Panc1 (cell line): ENCODE data around the genes EPHA3 and CRYBG3.

DNA sequence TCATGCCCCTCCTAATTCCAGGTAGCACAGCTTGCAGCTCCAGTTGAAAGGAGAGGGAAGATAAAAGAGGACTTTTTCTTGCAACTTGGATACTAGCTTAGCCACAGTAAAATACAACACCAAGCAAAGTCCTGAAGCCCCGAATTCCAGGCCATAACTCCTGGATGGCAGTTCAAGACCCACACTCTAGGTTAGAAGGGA, 332.7 kb upstream of the EPHA3 start:
- RRBS, 2 experiments: no CpG with 5 or more reads among the region's 1 CpG

DNA sequence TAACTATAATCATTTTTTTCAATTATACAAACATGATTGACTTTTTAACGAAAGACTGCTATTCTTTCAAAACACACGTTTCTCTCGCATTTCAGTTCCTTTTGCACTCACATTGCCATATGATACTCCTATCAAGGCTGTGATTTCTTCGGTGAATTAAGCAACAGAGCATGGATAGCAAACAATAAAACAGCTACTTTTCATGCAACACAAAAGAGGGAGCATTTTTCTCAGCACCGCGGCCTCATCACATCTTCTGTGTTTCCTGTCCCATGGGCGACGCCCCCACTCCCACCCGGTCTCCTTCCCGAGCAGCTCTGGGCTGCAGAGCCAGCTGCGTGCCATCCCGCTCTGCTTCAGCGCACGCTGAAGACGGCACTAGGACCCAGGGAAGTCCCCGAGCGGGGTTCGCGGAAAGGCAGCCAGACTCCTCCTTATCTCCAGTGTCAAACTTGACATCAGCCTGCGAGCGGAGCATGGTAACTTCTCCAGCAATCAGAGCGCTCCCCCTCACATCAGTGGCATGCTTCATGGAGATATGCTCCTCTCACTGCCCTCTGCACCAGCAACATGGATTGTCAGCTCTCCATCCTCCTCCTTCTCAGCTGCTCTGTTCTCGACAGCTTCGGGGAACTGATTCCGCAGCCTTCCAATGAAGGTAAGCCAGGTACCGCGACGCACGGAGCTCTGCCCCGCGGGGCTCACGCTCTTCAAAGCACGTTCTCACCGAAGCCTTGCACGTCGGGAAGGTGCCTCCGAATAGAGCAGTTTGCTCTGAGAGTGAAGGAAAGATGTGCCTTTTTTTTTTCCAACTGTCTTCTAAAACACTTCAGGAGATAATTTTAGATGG, at the start of gene EPHA3:
EPHA3 (plus strand) TSS at position 443 of the 850 bp plus-strand sequence.
- RRBS, 2 experiments: no CpG with 5 or more reads among the region's 37 CpGs

DNA sequence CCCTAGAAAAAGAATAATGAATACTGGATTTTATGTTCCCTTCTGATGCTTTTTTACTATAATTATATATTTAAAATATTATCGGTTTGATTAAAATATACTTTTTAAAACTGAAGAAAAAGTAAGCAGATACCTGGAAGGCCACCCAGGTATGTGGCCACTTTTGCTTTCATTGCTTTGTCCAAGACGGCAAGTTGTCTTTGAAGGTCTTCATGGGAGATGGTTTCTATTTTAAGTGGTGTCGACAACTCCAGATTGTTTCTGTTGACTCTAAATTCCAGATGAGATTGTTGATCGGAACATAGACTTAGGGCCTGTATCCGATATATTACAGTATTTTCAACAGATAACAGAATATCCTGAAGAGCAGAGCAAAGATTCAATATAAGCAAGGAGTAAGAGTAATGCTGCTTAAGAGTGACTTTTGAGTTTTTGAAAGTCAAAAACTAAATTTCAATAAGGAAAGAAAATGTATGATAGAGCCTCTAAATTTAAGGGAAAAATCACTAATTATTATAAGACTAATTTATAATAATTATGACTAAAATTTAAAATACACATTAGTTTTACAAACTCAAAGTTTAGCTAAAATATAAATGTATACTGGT, 96.8 kb downstream of the PROS1 start:
- RRBS, 2 experiments: no CpG with 5 or more reads among the region's 5 CpGs

GRCh38 chr3:94064404-94064711, 1.5 kb downstream of the NSUN3 start:
- RRBS, 2 experiments: no CpG with 5 or more reads among the region's 3 CpGs

- RRBS, 2 experiments: no CpG with 5 or more reads among the region's 1 CpG
Measured at GRCh38 chr3:94881131-94881385, 818.2 kb downstream of the NSUN3 start.

DNA sequence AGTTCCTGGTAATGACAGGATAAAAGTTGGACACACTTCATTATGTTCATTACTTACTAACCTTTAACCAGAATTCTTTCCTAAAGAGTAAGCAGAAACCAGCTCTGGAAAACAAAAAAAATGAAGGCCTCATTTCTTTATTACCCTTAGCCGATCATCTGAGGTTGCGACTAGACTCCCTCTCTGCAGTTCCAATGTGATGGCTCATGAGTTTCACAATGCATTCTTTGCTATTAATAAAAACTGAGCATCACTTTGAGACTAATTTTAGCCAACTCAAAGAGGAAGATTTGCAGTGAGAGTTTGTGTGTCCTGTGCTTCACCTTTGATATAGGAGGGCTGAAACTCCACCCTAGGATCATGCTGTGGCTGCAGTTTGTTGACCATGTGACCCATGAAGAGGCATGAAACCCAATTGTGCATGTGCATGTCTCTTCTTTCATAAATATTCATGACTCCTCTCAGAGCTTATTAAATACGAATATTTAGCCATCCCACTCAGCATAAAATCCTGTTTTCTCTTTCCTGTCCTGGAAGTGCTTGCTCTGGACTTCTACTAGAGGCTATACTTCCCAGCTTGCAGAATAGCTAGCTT, 1072.2 kb downstream of the NSUN3 start:
- RRBS, 2 experiments: no CpG with 5 or more reads among the region's 3 CpGs

- RRBS, 2 experiments: 13 to 20% methylated on average over 2 of the region's 7 CpGs
Measured at GRCh38 chr3:97548085-97548508, 216.5 kb upstream of the ARL6 start.

GRCh38 chr3:97821729-97822930, at the start of gene CRYBG3:
Gene CRYBG3 (plus strand): TSS chr3:97822011.
- RRBS, 2 experiments: 1 to 6% methylated on average over 43 to 44 of the region's 107 CpGs

GRCh38 chr3:97875738-97876621, 54.2 kb downstream of the CRYBG3 start:
- RRBS, 2 experiments: no CpG with 5 or more reads among the region's 9 CpGs

GRCh38 chr3:97886283-97886631, 64.4 kb downstream of the CRYBG3 start:
- RRBS, 2 experiments: no CpG with 5 or more reads among the region's 1 CpG

- RRBS, 2 experiments: no CpG with 5 or more reads among the region's 4 CpGs
Measured at GRCh38 chr3:97932331-97932784, 39.9 kb downstream of the RIOX2 start.

GRCh38 chr3:98731899-98733013, 30.9 kb upstream of the ST3GAL6 start:
- RRBS, 2 experiments: 1 to 5% methylated on average over 37 to 40 of the region's 85 CpGs

DNA sequence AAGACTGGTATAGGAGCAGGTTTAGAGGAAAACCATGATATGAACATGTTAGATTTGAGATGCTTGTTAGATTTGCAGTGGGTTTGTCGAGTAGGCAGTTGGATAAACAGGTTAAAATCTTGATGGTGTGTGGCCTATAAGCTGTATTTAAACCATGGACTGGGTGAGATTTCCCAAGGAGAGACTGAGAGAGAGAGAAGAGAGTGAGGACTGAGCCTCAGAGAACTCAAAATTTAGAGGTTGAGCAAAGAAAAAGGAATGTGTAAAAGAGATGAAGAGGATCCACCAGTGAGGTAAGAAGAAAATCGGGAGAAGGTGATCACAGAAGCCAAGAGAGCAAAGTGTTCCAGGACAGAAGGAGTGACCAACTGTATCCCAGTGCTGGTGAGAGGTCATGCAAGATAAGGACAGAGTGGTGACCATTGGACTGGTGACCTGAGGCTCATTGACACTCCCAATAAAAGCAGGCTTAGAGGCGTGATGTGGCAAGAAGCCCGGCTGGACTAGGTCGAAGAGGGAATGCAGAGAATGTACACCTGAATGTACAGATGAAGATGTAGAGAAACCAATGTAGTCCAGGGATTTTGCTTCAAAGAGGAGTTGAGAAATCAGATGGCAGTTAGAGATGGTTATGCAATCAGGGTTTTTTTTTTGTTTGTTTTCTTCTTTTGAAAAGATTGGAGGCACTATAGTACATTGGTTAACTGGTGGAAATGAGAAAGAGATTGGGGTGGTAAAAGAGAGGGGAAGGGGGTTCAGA, 23.1 kb downstream of the ST3GAL6 start:
- RRBS, 2 experiments: no CpG with 5 or more reads among the region's 5 CpGs

DNA sequence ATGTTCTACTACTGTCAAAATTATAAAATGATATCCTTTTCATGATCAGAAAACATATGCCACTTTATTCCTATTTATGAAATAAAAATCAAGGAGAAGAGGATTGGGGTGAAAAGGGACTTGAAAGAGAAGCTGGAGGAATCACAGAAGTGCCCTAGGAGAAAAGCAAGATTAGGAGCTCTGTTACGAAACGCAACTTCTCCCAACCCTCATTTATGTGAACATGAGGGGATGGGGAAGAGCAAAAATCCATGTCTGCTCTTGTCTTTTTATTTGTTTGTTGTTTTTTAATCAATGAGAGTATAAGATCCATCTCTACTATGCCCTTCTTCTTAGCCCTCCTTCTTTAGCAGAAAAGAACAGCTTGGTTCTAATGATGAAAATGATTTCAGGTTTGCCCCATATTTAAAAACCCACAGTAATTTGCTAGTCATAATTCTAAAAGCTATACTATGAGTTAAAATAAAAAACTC, 2.7 kb downstream of the COL8A1 start:
- RRBS, 2 experiments: no CpG with 5 or more reads among the region's 2 CpGs

DNA sequence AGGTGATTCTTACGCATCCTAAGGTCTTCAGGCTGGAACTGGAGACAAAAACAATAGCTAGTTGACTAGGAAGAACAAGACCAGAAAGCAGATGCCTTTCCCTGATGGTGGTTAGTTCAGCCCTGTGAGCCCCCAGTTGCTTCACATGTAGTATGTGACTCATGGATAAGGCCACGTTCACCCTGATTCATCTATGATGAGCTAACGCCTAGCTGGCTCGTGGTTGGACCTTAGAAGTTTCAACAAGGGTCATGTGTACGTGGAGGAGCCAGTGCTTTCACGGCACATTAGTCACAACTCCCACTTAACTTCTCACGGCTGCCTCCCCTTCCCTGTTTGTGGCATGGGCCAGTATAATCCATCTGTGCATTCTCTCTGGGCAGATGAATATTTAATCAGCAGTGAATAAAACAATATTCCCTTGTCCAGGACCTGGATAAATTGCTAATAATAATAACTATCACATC, 20.7 kb downstream of the COL8A1 start:
- RRBS, 2 experiments: no CpG with 5 or more reads among the region's 7 CpGs

- RRBS, 2 experiments: 15% methylated on average over 2 of the region's 11 CpGs; no CpG with 5 or more reads in 1 of the 2 experiments
Measured at GRCh38 chr3:99794242-99795064, 23.2 kb upstream of the CMSS1 start.

GRCh38 chr3:99869508-99870031, 51.9 kb downstream of the CMSS1 start:
- RRBS, 2 experiments: no CpG with 5 or more reads among the region's 1 CpG

GRCh38 chr3:99921012-99921305, 103.3 kb downstream of the CMSS1 start:
- RRBS, 2 experiments: no CpG with 5 or more reads among the region's 2 CpGs

DNA sequence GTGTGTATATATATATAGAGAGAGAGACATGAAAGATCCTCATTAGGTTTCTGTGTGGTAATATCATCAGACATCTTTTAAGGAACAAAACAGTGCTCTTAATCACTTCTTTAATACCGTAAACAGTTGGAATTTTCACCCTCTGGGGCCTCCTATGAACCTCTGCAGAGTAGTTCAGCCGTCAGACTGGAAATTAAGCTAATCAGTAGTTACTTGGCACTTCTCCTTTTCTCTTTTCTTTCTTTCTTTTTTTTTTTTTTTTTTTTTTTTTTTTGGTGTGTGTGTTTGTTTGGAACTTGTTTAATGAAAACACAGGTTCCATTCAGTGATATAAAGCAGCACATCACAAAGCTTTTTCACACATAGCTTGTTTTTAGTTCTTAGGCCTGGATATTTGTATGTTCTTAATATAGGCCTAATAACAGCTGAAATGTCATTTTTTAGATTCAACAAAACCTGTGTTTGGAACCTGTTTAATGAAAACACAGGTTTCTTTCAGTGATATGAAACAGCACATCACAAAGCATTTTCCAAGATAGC, 139.9 kb downstream of the CMSS1 start:
- RRBS, 2 experiments: no CpG with 5 or more reads among the region's 2 CpGs